Mesothelial cell of epicardium (in vitro differentiated cells): ENCODE data around the gene PLSCR2.

DNA sequence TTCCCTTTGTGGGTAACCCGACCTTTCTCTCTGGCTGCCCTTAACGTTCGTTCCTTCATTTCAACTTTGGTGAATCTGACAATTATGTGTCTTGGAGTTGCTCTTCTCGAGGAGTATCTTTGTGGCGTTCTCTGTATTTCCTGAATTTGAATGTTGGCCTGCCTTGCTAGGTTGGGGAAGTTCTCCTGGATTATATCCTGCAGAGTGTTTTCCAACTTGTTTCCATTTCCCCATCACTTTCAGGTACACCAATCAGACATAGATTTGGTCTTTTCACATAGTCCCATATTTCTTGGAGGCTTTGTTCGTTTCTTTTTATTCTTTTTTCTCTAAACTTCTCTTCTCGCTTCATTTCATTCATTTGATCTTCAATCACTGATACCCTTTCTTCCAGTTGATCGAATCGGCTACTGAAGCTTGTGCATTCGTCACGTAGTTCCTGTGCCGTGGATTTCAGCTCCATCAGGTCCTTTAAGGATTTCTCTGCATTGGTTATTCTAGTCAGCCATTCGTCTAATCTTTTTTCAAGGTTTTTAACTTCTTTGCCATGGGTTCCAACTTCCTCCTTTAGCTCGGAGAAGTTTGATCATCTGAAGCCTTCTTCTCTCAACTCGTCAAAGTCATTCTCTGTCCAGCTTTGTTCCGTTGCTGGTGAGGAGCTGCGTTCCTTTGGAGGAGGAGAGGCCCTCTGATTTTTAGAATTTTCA is 31.8 kb upstream of the XRN1 start:
- PRO-cap, result no peak

DNA sequence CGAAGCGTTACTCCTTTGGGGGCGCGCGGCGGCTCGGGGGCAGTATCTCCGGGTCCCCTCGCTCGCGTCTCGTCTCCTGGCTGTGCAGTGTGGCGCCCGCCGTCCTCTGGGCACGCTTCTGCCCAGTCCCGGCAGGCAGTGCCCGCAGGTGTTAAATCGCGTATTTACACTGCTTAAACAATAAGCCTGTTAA is 268 bp downstream of the PLS1 start:
- PRO-cap, result unidirectional peak, minus-strand start at position 108 of the sequence

- PRO-cap, result no peak
These were observed 21.8 kb downstream of the PAQR9 start for GRCh38 chr3:142941457-142942276.

DNA sequence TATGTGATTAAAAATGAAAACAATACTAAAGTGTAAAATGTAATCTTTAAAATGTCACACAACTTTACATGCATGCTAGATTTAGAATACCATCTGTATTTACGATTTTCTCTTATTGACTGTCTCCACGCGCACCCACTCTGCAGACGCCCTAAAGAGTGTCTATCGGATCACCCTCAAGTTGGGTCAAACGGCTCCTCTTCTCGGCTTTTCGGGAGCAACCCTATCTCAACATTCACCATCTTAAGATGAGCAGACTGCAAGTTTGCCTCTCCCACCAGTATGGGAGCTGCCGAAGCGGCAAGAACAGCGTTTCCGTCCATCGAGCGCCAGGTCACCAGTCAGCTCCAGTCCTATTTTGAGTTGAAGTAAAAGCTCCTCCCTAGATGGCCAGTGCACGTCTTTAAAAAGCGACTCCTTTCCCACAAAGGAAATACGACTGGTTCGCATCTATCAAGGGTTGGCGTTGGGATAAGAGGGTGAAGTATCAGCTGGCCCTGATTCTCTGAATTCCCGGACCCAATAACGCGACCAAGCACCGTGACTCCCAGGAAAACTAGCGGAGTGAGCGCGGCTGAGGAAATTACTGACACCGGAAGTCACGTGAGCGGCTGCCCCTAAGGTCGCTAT is 374 bp upstream of the U2SURP start:
- PRO-cap, result bidirectional peak, plus-strand start outside the sequence, minus-strand start at position 558 of the sequence

DNA sequence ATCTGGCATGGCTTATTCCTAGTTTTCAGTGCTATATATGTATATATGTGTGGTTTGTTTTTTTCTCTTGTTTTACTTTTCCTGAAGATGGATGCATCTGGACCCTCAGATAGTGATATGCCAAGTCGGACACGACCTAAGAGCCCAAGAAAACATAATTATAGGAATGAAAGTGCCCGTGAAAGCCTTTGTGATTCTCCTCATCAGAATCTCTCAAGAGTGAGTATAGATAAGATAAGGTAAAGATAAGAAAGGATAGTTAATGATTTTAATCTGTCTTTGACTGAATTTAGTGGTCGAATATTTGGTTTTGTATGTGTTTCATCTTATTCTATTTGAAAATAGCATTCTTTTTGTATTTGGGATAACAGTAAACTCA is 10.8 kb downstream of the U2SURP start:
- PRO-cap, result no peak

DNA sequence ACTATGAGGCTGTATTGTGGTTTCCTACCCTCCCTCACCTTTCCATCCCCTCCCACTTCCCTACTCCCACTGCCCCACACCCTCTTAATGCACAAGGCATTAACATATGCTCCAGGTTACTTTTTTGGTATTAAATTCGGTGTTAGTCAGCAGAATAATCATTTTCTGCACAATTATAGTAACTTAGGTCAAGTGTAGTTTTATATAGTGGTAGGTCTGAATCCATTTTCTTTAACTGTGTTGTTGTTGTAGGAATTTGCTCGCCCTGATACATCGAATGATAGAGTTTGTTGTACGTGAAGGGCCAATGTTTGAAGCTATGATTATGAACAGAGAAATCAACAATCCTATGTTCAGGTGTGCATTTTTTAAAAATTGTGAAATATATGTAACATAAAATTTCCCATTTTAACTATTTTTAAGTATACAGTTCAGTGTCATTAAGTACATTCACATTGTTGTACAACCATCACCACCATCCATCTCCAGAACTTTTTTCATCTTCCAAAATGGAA is 25.6 kb downstream of the U2SURP start:
- PRO-cap, result no peak

GRCh38 chr3:143302525-143303118 is 183.1 kb downstream of the CHST2 start:
- PRO-cap, result no peak

- PRO-cap, result no peak
These were observed 243.1 kb downstream of the CHST2 start for GRCh38 chr3:143362567-143363197.

GRCh38 chr3:143528791-143529462 is 319.3 kb downstream of the SLC9A9 start:
- PRO-cap, result no peak

GRCh38 chr3:143547372-143548114 is 300.7 kb downstream of the SLC9A9 start:
- PRO-cap, result no peak

DNA sequence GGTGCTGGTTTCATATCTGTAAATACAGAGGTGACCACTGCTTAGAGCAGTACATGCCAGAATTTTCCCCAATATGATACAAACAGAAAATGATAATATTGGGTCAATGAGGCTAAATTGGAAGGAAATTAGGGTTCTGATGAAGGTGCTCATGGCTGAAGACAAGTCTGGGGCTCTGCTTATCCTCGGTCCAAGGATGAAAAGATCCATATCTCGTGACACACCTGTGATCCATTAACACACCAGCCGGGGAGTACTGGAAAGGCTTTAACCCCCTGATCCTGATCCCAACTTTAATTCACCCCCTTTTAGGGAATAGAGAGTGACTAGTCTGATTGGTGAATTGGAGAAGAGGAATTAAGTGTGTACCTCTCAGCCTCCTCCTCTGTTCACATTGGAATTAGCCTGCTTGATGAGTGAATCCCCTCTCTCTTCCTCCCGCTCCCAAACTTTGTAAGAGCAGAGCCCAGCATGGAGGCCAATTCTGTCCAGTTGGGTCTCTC is 35.1 kb downstream of the SLC9A9 start:
- PRO-cap, result no peak

- PRO-cap, result no peak
These were observed 23.9 kb downstream of the SLC9A9 start for GRCh38 chr3:143824257-143824822.

GRCh38 chr3:145698149-145698692 is 462.8 kb downstream of the PLOD2 start:
- PRO-cap, result no peak

DNA sequence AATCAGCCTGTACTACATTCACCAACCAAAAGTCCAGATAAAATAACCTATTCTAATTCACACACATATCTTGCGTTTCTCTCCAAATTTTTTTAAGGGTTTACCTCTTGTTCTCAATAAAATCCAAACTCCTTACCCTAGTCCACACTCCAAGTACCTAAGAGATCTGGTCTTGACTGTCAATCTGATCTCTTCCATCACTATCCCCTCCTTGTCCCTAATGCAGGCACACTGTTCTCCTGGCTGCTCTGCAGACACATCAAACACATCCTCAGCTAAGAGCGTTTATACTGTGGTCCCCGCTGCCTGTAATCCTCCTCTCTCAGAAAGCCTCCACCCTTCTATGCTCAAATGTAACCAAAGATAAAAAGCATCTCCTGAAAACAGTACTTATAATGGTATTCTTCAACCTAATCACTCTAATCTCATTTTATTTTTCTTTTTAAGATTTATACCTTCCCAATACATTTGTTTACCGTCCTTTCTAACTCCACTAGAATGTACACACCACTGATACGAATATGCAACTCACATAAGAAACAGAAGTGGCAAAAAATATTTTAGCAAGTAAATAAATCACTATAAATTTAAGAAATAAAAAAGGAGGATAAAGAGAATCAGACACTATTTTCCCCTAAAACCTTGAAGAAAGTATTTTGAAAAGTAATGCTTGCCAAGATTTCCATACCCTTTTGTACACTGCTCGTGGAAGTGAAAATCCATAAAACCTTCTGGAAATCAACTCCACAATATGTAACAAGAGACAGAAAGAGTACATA is 17.1 kb downstream of the PLOD2 start:
- PRO-cap, result no peak

GRCh38 chr3:146159677-146159946 is 1.4 kb downstream of the PLOD2 start:
- PRO-cap, result no peak

DNA sequence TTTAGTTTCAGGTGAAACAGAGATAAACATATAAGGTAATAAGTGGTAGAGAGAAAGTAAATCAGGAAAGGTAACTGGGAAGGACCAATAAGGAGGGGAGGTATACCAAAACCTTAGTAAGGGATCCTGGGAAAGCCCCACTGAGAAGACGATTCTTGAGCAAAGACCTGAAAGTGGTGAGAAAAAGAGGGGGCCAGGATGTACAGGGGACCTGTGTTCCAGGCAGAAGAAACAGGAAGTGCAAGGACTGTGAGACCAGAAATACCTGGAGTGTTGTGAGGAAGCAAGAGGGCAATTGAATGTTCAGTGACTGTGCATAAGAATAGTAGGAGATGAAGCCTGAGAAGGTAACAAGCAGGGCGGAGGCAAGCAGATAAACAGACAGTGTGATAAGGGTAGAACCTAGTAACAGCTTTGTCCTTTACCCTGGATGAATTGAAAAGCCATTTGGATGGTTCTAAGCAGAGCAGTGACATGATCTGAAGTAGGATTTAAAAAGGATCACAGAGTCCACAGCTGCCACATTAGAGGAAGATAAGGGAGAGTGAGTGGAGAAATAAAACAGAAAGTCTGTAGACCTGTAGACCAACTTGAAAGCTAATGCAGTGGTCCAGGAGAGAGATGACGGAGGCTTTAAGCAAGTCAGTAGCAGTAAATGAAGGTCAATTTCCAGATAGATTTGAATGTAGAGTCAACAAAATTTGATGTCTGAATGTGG is 4.0 kb upstream of the PLOD2 start:
- PRO-cap, result no peak

DNA sequence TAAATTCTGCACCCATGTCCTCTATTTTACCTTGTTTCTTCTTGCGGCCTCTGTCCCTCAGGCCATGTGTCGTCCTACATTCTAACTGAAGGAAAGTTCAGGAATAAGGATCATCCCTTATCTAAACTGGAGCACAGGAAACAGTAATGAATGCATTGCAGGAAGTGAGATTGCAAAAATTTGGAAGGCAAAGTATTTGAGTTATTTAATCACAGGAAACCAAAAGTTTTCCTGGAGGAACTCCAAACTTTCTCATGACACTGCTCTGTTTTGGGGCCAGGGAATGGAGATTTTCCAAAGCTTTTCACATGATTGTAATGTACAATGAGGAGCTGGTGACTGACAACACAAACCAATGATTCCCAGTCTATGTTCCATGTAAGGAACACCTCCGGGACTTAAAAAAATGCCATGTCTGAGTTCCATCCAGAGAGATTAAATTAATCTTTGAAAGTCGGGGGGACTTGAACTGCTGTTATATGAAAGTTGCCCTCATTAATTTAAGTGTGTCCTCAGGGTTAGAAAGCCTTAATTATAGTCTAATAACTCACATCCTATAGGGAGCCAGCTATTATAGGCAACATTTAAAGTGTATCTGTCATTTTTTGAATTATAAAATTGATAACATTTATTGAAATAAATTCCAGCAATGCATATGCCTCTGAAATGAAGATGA is 57.9 kb upstream of the PLSCR4 start:
- PRO-cap, result no peak

DNA sequence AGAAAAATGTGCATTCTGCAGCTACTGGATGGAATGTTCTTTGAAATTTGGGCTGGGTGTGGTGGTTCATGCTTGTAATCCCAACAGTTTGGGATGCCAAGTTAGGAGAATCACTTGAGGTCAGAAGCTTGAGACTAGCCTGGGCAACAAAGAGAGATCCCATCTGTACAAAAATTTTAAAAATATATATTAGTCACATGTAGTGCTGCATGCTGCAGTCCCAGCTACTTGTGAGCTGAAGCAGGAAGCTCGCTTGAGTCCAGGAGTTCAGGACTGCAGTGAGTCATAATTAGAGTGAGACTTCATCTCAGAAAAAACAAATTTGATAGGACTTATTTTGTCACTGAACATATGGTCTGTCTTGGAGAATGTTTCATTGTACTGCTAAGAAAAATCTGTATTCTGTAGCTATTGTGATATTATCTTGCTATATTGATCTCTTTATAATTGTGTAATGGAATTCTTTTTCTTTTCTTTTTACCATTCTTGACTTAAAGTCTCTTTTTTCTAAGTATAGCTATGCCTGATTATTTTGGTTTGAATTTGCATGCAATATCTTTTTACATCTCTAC is 63.0 kb upstream of the PLSCR4 start:
- PRO-cap, result no peak

DNA sequence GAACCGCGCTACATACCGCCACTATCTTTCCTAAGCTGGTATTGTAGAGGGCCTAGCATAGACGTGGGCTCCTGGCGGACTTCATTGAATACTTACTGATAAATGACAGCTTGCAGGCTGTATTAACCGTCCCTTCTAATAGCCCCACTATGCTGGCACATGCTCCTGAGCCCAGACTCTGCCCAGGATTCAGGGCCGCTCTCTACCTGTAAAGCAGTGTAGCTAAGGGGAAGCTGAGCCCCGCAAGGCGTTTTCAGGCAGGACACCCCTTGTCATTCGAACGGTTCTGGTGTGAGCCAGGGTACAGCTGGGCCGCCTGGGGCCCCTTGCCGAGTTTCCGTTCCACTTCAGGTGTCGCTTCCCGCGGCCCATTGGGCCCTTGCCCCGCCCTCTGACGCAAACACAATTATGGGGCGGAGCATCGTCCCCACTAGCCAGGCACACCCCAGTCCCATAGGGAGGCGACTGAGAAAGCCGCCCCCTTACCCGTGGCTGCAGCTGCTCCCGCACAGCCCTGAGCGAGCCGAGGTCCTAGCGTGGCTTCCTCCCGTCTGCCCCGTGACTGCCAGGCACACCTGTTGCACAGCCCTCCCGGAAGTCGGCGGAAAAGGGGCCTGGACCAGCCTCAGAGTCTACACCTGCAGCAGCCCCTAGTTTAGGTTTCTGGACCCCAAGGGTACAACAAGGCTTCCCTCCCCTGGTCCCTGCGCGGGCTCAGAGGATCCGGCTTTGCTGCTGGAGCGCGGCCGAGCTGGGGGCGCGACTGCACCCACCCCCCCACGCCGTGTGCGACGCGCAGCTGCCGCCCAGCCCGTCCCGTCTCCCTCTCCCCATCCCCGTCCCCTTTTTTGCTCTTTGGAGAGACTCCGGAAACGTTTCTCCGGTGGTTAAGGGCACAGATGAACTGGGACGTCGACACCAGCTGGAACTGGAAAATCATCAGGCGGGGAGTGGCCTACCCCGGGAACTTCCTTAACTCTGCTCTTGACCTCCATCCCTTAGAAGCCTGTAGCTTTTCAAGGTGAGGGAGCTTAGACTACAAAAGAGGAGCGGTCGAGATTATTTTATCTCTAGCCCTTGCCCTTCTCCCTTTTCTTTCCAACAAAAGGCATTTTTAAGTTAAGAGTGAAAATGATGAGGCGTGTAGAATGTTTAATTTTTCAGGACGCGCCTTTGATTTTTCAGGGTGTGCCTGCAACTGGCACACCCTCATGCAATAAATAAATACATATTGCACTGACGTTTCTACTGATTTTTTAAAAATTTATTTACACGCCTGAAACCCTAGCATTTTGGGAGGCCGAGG is at the start of gene PLSCR2:
Gene PLSCR2, minus strand, starts transcription at position 553 of the 1,306 bp plus-strand sequence.
- PRO-cap, result no peak

- PRO-cap, result no peak
These were observed 10.6 kb downstream of the ZIC4 start for GRCh38 chr3:147395595-147396376.